Measurements from ENCODE around the genes PHLDB1 and HMBS.

- PRO-cap = no peak
Measured at GRCh38 chr11:118473250-118474351, 37.3 kb downstream of the KMT2A start.

DNA sequence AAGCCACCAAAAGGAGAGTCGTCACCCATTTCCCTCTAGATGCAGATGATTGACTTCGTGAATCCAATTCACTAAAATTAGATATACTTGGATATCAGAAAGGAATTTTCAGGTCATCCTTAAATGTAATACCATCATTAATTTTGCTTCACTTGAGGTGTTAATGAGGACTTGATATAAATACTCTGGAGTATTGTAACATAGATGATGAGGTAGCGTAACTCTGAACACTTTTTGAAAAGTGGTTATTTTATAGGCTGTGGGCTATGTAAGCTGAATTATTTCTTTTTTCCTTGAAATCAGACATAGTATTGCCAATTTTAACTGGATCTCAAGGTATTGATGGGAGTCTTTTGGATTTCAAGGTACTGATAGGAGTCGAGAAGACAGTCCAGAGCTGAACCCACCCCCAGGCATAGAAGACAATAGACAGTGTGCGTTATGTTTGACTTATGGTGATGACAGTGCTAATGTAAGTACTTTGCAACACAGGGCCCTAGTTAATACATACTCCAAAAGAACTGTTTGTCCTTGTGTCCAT is 31.3 kb upstream of the TTC36 start:
- PRO-cap = no peak

DNA sequence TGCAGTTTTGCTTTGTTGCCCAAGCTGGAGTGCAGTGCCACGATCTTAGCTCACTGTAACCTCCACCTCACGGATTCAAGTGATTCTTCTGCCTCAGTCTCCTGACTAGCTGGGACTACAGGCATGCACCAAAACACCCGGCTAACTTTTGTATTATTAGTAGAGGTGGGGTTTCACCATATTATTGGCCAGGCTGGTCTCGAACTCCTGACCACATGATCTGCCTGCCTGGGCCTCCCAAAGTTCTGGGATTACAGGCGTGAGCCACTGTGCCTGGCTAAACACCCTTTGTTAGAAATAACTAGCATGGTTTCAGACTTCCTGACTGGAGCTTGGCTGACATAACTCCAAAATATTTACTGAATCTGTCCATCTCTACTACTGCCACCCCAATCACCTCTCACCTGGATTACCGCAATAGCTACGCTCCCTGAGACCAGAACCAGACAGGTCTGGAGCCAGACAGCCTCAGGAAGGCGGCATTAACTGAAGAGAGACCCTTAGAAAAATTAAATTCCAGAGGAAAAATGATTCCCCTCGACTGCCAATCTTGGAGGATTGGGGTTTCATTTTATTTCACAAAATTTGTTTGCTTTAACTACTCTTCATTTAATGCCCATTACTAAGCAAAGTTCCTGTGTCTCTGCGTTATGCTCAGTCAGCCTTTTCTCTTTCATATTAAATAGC is 13.0 kb downstream of the TMEM25 start:
- PRO-cap = no peak

DNA sequence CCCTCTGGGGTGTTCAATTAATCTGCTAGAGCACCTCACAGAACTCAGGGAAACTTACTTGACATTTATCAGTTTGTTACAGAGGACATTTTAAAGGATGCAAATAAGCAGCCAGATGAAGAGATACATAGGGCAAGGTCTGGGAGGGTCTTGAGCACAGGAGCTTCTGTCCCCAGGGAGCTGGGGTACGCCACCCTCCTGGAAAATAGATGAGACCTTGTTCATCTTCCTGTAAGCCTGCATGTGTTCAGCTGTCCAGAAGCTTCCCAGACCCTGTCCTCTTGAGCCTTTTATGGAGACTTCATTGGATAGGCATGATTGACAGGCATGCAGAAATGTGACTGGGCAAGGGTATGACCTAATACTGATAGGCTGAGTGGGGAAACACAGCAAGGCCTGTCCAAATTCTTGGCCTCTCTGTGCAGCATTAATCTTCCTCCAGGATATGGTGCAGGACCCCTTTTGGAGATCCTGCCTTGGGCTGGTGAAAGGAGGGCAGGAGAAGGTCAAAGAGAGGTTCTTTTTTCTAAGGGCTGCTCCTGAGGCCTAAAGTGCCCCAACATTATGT is 15.7 kb downstream of the ARCN1 start:
- PRO-cap = no peak

DNA sequence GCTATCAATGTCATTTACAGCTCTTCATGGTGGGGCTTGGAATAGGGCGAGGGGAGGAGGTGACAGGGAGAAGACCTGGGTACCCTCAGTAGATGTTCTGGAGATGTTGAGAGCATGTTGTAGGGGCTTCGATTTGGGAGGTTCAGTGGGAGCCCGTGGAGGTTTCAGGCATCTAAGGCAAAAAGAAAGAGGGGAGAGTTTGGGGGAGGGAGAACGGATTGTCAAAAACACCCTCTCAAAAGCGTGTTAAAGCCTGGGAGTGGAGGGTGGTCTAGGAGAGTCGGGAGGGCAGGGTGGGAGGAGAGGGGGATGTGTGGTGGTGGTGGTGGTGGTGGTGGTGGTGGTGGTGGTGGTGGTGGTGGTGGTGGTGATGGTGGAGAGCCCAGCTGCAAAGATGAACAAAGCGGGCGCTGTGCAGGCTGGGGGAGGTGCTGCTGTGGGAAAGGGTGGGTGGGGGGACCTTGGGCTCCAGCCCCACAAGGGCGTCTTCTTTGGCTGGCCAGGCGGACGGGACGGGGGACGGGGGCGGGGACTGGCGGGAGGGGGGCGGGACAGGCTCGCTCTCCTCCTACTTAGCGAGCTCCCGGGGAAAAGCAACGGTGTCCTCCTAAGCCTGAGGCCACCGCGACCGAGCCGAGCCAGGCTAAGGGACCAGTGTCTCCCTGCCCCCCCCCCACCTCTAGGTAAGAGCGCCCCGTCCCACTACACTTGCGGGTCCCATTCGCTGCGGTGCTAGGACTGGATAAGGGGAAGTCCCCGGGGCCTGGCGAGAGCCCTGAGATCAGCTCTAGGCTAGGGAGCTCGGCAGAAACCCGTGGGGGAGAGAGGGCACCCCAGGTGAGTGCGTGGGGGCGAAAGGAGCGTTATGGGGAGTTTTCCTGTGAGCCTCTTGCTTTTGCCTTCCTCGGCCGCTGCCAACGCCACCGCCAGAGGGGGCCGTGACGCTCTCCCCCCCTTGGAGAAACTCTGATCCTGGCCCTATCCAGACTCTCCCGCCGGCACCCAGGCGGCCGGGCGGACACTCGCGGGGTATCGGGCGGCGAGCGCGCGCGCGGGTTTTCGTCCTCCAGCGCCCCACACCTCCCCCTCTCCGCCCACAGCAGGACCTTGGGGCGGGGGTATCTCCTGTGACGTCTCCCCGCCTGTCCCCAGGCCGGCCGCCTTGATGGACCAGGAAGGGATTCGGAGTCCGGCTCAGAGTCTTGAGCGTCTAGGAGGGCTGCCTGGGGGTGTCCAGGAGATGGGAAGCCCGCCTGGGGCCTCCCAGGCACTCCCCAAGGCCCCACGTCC is at the start of gene PHLDB1:
TSS of gene PHLDB1 (plus strand) at position 599 of the 1,290 bp plus-strand sequence.
- PRO-cap = bidirectional peak, plus-strand start at position 575 of the sequence, minus-strand start at position 478 of the sequence; unidirectional peak, plus-strand start at position 807 of the sequence; unidirectional peak, plus-strand start at position 985 of the sequence; unidirectional peak, minus-strand start at position 1,092 of the sequence

- PRO-cap = no peak
Measured at GRCh38 chr11:118620544-118620881, 13.1 kb downstream of the PHLDB1 start.

DNA sequence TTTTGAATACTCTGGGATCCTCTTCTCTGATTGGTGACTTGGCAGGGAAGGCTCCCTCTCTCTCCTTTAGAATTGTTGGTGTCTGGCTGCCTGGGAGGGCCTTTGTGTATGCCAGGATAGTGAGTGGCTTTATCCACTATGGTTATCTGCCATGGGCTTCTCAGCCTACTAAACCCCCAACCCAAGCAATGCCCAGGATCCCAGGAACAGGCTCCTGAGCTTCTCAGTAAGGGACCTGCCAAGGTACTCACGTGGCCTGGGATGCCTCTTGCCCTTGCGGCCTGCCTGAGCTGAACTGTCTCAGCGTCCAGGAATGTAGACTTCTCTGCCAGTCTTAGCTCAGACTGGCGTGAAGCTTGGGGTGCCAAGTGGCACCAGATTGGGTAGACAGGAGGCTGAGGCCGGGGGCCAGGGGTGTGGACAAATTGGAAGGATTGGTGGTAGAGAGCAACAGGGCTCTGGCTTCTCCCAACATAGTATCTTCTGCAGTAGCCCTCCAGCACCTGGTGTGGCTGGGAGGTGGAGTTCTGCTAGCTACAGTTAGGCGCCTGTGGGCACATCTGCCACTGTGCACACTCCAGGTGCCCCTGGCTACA is 15.5 kb downstream of the PHLDB1 start:
- PRO-cap = no peak

DNA sequence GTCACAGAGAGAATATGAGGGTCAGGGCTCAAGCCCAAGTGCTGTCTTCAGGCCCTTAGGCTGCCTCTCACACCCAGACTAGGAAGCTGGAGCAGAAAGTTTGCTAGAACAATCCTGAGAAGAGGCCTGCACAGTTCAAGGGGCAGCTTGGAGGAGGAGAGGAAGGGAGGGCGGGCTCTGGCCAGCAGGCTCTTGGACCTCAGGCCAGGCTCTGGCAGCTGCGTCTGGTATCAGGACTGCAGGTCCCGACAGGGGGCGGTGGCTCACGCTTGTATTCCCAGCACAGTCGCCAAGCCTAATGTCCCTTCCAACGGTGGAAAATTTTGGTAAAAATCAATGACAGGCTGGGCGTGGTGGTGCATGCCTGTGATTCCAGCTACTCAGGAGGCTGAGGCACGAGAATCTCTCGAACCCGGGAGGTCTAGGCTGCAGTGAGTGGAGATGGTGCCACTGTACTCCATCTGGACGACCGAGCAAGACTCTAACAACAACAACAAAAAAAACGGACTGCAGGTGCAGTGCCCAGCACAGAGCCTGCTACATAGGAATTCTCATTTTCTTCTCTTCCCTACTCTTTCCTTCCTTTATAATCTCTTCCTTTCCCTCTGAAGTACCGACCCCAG is 491 bp downstream of the TREH start:
- PRO-cap = no peak

DNA sequence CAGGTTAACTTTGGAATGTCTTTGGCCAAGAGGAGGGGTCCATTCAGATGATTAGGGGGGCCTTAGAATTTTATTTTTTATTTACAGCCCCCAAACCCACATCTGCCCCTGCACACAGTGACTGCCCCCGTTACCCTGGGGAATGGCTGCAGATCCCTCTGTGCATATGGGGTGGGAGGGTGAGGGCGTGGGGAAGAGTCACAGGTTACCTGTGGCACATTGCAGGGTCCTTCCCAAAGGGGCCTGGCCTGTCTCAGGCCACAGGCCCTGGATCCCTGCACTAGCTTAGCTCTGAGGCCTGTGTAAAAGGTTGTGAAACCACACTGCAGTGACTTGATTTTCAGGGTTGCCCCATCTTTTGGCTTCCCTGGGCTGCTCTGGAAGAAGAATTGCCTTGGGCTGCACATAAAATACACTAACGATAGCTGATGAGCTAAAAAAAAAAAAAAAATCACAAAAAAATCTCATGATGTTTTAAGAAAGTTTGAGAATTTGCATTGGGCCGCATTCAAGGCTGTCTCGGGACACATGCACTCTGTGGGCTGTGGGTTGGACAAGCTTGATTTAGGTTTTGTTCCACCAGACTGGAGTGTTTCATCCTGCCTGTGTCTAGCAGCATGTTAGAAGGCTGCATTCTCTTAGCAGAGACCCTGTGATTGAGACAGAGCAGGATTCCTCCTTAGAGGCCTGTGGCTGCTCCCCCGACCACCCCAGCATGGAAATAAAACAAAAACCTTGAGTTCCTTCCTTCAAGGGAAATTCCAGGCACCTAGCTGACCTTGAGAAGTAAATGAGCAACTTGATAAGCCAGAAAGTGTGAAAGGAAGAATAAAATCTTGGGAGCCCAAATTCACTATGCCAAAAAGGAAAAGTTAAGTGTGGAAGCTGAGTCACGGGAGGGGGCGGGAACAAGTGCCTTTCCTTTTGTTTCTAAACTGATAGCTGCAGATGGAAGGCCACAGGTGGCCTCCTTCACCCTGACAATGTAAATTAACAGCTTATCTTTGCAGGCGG is 36.0 kb upstream of the TREH start:
- PRO-cap = no peak

- PRO-cap = no peak
Measured at GRCh38 chr11:118897065-118897455, 13.4 kb downstream of the CXCR5 start.

GRCh38 chr11:118924534-118924899 is 1.2 kb downstream of the BCL9L start:
- PRO-cap = bidirectional peak, plus-strand start at chr11:118924779, minus-strand start at chr11:118924687; bidirectional peak, plus-strand start at chr11:118924960, minus-strand start at chr11:118924846

DNA sequence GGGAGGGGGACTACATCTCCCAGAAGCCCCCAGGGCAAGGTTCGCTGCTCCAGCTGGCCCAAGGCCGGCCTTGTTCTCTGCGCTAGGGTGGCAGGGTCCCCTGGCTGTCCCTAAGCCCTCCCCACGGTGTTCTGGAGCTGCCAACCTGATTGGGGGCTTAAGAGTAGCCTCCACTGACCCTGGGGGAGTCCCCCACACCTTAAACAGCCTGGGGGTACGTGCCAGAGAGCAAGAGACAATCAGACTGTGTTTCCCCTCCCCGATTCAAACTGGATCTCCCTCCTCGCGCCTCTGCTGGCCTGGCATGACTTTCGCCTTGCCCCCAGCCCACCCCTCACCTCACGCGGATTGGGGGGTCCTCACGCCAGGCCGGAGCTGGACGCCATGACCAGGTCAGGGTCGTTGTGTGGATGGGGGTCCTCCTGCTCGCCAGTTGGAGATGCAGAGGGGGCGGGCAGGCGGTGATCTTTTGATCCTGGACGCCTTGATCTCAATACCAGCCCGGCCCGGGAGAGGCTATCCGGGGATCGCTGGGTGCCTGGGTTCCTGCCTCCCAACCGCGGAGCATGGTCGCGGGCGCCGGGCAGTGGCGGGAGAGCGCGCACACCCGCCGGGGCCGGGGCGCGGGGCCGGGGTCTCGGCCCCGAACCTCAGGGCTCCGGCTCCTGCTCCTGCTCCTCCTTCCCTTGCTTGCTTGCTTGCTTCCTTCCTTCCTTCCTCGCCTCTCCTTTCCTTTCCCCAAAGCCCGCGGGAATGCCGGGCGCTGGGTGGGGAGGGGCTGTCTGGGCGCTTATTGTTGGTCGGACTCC is 622 bp downstream of the BCL9L start:
- PRO-cap = bidirectional peak, plus-strand start at position 61 of the sequence, minus-strand start outside the sequence

DNA sequence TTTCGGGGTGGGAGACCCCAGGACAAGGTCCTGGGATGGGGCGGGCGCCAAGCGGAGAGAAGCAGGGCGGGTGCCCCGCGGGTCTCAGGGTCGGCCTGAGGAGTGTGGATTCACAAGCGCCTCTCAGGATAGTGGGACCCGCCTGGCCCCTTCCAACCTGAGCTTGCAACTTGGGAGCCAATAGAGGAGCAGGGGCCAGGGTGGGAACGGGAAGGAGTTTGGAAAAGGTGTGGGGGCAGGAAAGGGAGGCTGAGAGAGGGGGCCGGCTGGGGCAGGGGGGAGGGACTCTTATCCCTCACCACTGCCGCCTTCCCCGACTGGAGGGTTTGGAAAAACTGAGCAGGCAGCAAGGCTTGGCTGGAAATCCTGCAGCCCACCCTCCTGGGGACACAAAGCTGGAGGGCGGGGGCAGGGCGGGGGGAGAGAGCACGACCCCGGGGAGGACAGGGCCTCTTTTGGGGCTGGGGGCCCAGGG is 3.3 kb upstream of the BCL9L start:
- PRO-cap = no peak

GRCh38 chr11:119050834-119051394 is 6.1 kb downstream of the HYOU1 start:
- PRO-cap = no peak

- PRO-cap = bidirectional peak, plus-strand start at chr11:119084900, minus-strand start at chr11:119084794; bidirectional peak, plus-strand start at chr11:119085245, minus-strand start at chr11:119085105
Measured at GRCh38 chr11:119084457-119085584, at the start of gene HMBS. HMBS (plus strand) TSS chr11:119084881.

DNA sequence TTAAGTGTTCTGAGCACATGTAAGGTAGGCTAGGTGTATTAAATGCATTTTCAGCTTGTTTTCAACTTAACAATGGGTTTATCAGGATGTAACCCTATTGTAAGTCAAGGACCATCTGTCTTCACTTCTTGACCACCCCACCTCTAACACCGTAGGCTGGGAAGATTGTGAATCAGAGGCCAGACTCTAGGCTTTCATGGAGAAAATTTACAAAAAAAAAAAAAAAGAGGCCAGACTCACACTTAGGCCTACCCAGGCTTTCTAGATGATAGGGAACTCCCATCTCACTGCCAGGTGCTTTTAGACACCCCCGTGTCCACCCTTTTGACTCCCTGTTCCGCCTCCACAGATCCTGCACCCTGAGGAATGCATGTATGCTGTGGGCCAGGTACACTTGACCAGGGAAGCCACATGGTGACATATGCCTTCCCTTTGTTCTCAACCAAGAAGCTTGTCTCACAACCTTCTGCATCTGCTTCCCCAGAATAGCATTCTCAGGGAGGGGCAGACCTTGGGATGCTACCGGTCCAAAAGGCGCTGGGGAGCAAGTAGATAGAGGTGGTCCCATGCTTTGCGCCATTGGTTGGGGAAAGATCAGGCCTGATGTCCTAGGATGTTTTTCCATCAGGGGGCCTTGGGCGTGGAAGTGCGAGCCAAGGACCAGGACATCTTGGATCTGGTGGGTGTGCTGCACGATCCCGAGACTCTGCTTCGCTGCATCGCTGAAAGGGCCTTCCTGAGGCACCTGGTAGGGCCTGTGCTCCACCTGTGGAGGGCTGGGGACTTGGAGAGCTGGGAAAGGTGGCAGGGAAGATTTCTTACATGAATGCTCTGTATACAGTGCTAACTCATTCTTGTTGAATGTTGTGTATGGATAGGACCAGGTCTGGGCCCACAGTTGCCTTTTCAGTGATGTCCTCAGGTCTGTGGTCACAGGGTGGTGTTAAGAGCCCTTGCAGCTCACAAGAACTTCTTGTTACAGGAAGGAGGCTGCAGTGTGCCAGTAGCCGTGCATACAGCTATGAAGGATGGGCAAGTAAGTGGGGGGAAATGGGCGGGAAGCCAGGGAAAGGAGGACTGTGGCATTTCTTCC is 3.1 kb downstream of the H2AX start:
- PRO-cap = no peak

DNA sequence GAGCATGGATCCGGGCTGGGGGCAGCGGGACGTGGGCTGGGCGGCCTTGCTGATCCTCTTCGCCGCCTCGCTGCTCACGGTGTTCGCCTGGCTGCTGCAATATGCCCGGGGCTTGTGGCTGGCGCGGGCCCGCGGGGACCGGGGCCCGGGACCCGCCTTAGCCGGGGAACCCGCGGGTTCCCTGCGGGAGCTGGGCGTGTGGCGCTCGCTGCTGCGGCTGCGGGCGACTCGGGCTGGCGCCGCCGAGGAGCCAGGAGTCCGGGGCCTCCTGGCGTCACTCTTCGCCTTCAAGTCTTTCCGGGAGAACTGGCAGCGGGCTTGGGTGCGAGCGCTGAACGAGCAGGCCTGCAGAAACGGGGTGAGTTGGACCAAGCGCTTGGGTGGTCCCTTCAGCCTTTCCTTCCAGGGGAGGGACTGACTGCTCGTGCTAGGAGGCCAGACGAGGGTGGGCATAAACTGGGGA is 625 bp downstream of the C2CD2L start:
- PRO-cap = no peak

- PRO-cap = no peak
Measured at GRCh38 chr11:119115905-119116294, 5.5 kb upstream of the HINFP start.

GRCh38 chr11:119175483-119175979 is 7.0 kb downstream of the NLRX1 start:
- PRO-cap = no peak

- PRO-cap = bidirectional peak, plus-strand start at chr11:119315316, minus-strand start at chr11:119315265; bidirectional peak, plus-strand start at chr11:119315736, minus-strand start at chr11:119315711; bidirectional peak, plus-strand start at chr11:119316347, minus-strand start at chr11:119316103
Measured at GRCh38 chr11:119315074-119316173, 1.5 kb downstream of the MCAM start.